Fallopian tube (tissue), 1 donor: ENCODE measurements around a stretch of chr13.

DNA sequence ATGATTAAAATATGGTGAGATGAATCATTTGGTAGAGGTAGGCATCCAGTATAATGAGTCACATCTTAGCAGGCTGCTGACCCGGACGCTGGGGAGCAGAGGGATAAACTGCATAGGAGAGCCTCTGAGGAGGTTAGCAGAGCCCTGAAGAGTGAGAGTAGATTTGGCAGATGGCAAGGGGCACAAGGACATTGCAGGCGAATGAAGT lies 293.8 kb downstream of the FGF9 start:
- PRO-cap, result no peak

GRCh38 chr13:22040695-22041514 lies 370.0 kb downstream of the FGF9 start:
- PRO-cap, result unidirectional peak, plus-strand start at chr13:22040975

DNA sequence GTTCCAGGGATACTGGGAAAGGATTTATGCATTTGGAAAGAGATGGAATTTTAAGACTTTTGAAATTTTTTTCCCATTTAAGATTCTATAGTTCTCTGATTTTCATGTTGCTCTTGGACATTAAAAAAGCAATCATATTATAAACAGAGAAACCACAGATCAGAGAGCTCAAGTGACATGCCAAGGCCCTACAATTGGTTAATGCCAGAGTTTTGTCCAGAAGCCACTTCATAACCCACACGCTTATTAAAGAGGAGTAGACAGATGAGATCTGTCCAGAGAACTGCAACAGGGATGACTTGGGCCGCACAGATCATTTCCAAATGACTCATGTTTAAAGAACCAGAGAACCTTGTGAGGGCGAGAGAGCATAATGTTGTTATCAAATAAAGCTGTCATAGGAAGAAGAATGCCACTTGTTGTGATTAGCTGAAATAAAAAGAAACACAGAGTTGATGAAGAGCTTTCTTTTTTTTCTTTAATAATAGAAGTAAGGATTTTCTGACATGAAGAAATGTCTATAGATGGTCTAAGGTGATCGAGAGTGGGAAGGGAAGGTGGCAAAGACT lies 718.6 kb upstream of the SGCG start:
- PRO-cap, result no peak

GRCh38 chr13:22506322-22506905 lies 674.4 kb upstream of the SGCG start:
- PRO-cap, result no peak

- PRO-cap, result no peak
These were observed 296.9 kb upstream of the SGCG start for GRCh38 chr13:22883841-22884390.

GRCh38 chr13:23330773-23331563 lies 102.5 kb downstream of the SACS start:
- PRO-cap, result no peak

DNA sequence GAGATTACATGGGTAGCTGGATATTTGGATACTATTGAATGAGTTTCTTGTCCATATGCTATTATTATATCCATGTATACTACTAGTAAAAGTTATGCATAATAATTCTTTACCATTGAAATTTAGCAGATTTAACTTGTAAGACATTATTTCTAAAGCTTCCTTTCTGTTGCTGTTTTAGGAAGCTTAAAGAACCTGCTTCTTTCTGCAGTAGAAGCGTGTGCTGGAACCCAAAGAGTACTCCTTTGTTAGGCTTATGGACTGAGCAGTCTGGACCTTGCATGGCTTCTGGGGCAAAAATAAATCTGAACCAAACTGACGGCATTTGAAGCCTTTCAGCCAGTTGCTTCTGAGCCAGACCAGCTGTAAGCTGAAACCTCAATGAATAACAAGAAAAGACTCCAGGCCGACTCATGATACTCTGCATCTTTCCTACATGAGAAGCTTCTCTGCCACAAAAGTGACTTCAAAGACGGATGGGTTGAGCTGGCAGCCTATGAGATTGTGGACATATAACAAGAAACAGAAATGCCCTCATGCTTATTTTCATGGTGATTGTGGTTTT lies 103.1 kb downstream of the TNFRSF19 start:
- PRO-cap, result no peak

- PRO-cap, result no peak
These were observed 126.6 kb downstream of the MIPEP start for GRCh38 chr13:23762598-23763052.

DNA sequence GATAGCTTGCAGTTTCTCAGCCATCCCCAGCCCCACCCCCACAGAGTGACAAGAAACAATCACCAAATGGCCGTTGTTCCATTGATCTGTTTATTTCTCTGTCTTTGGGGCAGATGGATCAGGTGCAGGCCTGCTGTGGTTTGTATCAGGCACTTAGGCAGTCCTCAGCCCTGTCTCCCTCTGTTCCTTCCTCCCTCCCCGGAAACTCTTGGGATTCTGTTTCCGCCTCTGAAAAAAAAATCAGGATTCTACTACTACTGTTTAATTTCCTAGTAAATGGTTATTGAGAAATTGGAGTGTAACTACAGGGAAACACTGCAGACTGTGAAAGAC lies 40.6 kb upstream of the SPATA13 start:
- PRO-cap, result no peak

GRCh38 chr13:24185457-24186285 lies 25.2 kb downstream of the SPATA13 start:
- PRO-cap, result no peak

- PRO-cap, result bidirectional peak, plus-strand start at chr13:24215987, minus-strand start at chr13:24215764; unidirectional peak, plus-strand start at chr13:24215987
These were observed 55.2 kb downstream of the SPATA13 start for GRCh38 chr13:24215542-24216390.

DNA sequence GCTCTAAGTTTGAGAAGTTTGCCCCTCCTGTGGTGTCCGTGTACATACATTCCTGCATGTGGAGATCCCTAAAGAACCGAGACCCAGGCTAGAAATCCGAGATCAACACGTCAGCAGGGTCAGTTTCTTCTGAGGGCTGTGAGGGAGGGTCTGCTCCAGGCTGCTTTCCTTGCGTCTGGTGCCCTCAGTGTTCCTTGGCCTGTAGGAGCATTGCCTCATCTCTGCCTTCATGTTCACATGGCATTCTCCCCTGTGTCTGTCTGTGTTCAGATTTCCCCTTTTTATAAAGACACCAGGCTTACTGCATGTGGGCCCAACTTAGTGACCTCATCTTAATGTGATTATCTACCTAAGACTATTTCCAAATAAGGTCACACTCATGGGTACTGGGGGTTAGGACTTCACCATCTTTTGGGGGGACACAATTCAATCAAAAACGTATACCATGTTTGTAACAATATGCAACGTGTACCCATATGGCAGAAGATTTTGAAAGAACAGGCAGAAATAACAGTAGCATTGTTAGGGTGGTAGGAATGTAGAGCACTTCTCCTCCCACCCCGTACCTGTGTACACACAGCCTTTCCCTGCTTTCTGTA lies 57.2 kb upstream of the C1QTNF9 start:
- PRO-cap, result no peak

DNA sequence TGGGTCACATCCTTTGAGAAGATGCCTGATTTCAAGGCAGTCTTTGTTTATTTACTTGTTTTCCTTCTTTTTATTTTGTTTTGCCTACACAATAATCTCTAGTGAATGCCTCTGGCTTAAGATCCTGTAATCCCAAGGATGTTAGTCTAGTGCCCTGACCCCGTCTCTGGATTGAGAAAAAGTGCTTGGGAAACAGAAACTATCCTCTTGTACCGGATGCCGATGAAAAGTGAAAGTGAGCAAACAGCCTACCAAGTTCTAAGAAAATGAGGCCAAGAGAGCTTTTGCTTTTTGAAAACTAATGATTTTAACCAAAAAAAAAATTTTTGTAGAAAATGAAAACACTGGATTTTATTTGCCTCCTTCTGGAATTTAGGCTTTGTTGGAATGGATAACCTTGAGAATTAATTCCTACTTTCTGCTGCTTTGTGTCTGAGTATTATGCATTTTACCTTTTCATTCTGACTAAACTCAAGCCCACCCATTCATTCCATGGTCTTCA lies 42.0 kb upstream of the C1QTNF9 start:
- PRO-cap, result no peak

DNA sequence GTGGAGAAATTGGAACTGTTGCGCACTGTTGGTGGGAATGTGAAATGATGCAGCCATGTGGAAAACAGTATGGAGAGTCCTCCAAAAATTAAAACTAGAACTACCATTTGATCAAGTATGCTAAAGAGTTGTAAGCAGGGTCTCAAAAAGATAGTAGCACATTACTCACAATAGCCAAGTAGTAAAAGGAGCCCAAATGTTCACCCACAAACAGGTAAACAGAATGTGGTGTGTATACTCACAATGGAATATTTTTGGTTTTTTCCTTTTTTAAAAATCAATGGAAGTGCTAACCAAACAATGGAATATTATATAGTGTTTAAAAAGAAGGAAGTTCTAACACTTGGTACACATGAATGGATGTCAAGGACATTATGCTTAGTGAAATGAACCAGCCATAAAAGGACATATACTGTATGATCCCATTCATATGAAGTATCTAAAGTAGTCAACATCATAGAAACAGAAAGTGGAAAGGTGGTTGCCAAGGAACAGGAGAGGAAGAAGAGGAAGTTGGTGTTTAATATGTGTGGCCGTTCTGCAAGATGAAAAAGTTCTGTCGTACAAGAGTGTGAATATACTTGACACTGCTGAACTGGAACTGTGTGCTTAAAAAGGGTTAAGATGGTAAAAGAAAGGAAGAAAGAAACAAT lies 33.2 kb upstream of the C1QTNF9 start:
- PRO-cap, result no peak

GRCh38 chr13:24542140-24542539 lies 29.6 kb upstream of the PARP4 start:
- PRO-cap, result no peak

DNA sequence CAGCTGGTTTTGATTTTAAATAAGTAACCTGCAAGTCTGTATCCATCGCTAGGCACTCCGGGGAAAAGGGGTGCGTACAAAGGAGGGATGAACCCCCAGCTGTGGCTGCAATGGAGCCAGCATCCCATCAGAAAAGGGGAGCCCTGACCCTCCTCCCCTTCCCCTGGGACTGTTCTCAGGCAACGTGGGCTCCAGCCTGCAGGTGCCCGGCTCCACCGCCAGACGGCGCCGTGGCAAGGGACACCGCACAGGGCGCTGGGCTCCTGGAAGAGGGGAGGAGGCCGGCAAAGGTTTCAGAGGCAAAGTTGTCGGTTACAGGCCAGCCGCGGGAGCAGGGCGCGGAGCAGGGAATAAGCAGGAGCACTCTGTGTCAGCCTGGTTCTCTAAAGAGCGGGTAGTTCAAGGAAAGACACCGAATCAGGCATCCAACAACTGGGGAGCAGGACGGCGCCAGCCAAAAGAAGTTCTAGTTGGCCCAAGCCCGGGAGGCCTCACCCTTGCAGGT lies 53.1 kb upstream of the ATP12A start:
- PRO-cap, result no peak

- PRO-cap, result no peak
These were observed 53.8 kb downstream of the MTMR6 start for GRCh38 chr13:25233543-25233906.

DNA sequence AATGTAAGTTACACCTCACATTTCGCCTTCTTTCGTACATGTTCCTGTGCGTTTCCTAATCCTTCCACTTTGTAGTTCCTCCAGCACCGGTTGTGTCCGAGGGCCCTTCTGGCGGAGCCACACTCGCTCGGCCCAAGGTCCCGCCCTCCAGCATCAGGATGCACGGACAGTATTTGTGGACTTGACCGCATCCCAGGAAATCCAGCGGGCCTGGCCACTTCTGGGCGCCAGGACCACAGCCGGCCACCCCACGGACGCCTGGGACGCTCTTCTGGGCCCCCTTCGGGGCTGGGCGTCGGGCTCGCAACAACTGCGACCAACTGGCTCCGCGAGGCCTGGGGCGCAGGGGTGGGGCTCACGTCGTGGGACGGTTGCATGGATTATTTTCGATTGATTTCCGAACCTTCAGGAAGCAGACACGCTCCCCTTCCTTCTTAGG lies 636 bp upstream of the NUP58 start:
- PRO-cap, result no peak

DNA sequence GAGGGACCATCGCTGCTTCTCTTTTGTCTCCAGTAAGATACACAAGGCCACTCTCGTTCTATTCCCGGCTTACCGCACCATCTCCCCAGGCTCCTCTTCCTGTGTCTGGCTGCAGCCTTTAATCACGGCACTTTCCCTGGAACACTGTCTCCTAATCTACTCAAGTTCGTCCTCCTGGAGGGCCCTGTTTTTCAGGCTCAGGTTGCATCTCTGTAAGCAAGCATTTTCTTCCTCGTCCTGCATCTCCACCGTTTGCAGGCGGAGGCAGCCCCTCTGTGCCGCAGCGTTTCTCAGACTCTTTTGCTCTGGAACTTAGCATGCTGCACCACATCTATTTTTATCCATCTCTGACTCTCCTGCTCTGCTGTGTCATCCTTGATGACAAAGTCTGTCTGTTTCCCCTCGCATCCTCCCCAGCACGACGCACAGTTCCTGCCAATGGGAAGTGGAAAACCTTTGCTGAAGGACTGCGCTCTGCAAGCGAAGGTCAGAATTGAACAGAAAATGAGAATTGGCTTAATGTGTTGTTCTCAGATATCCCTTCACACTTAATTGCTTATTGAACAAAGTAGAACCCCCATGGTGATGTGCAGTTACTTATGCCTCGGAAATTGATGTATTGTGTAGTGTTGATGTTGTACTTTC lies 117.5 kb downstream of the ATP8A2 start:
- PRO-cap, result no peak

GRCh38 chr13:25971417-25971827 lies 80.4 kb downstream of the SHISA2 start:
- PRO-cap, result no peak